ENCODE data around the gene TEKT5.

DNA sequence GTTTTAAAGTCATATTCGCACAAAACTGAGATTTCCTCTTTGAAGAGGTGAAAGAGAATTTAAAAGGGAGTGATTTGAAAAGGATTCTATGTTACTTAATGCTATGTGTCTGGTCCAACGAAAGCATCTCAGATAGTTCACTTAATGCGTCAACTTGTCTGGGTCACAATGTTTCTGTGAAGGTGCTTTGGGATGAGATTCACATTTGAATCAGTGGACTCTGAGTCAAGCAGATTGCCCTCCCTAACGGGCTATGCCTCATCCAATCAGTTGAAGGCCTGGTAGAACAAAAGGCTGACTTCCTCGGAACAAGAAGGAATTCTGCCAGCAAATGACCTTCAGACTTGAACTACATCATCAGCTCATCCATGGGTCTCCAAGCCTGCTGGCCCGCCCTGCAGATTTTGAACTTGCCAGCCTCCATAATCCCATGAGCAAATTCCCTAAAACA, 15.3 kb downstream of the EMP2 start:
- PRO-cap, 2 experiments = no peak in any of the 2 experiments

- PRO-cap, 2 experiments = no peak in any of the 2 experiments
These were observed 46.9 kb downstream of the TEKT5 start for GRCh38 chr16:10647762-10648222.

GRCh38 chr16:10694654-10695138, at the start of gene TEKT5:
TSS of gene TEKT5 (minus strand) at chr16:10694930.
- PRO-cap, 2 experiments = no peak in any of the 2 experiments

- PRO-cap, 2 experiments = no peak in any of the 2 experiments
These were observed 11.2 kb downstream of the DEXI start for GRCh38 chr16:10931026-10931484.

- PRO-cap, 2 experiments = no peak in any of the 2 experiments
These were observed 124.3 kb downstream of the SOCS1 start for GRCh38 chr16:11131750-11132079.

DNA sequence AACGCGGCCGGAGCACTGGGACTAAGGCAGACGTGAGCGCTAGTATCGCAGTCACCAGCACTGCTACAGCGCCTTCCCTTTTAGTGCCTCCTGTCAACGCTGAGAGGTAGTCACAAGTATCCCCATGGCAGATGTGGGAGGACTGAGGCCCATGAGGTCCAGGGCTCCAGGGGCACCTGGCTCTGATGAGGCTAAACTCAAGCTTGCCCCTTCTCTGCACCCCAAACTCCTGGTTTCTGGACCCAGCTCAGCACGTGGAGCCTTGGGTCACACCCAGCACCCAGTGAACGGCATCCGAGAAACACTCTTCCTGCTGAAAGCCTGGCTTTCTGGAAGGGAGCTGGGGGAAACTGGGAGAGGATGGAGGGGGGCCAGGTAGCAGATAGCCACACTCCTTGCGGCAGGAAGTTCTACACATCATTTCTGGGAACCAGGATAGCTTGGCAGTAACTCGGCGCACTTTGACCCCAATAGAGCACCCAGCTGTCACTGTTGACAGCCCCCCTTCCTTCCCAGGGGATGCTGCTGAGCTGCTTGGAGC, 50.5 kb downstream of the SOCS1 start:
- PRO-cap, 2 experiments = peak in 1 of 2 experiments; most common minus-strand start position 238 of the sequence (in 1)

GRCh38 chr16:11238666-11239319, 17.2 kb downstream of the SOCS1 start:
- PRO-cap, 2 experiments = no peak in any of the 2 experiments

- PRO-cap, 2 experiments = no peak in any of the 2 experiments
These were observed 6.8 kb downstream of the SOCS1 start for GRCh38 chr16:11249127-11249732.

- PRO-cap, 2 experiments = no peak in any of the 2 experiments
These were observed 1.6 kb downstream of the SOCS1 start for GRCh38 chr16:11254063-11255195.

- PRO-cap, 2 experiments = no peak in any of the 2 experiments
These were observed 805 bp downstream of the SOCS1 start for GRCh38 chr16:11255196-11255601.

DNA sequence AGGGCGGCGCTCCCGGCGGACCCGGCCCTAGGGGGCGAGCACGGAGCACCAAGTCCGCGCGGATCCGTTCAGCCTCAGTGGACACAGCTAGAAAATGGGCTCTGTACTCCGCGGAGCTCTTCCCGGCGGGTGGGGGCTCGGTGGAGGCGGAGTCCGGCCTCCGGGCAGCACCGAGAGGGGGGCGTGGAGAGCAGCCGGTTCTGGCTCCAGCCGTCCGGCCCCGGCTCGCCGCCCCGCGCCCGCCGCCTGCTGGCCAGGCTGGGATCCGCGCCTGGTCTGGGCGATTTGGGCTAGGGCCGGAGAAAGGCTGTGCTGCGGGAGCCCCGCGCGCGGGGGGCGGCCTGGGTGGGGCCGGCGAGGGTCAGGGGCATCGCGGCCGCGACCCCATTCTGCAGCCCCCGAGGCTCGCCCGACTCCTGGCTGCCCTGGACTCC, 385 bp downstream of the SOCS1 start:
- PRO-cap, 2 experiments = peak in 1 of 2 experiments; most common plus-strand start position 283 of the sequence (in 1); most common minus-strand start position 79 of the sequence (in 1)

DNA sequence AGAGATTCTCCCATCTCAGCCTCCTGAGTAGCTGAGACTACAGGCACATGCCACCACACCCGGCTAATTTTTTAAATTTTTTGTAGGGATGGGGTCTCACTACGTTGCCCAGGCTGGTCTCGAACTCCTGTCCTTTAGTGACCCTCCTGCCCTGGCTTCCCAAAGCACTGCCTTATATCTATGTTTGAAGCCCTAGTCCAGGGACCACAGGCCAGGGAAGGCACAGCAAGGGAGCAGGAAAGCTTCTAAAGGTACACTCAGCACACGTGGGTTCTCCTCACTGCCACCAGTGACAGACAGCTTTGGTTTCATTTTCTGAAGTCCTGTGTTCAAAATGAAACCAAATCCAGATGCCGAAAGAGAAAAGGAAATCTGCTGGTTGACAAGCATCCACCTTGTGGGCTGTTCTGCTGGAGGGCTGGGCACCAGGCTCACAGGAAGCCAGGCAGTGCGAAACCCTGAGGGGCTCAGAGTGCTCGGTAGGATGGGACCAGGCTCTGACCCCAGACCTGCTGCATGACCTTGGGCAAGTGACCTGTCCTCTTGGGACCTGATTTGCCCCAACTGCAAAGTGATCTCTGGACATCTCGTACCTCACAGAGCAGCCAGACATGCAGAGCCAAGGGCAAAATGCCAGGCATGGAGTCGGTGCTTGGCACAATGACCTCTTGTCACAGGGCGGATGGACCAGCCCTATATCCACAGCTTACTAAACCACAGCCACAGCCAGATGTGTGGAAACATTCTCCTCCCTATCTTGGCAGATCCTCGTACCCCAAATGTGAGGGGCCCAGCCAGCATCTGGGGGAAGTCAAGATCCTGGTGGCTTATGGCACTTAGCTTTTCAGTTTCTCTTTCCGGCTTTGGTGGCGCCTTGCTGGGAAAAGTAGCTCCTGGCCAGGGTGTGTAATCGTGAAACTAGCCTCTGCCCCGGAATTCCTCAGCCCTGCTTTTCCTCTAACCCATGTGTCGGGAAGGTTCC, 2.8 kb upstream of the SOCS1 start:
- PRO-cap, 2 experiments = no peak in any of the 2 experiments

DNA sequence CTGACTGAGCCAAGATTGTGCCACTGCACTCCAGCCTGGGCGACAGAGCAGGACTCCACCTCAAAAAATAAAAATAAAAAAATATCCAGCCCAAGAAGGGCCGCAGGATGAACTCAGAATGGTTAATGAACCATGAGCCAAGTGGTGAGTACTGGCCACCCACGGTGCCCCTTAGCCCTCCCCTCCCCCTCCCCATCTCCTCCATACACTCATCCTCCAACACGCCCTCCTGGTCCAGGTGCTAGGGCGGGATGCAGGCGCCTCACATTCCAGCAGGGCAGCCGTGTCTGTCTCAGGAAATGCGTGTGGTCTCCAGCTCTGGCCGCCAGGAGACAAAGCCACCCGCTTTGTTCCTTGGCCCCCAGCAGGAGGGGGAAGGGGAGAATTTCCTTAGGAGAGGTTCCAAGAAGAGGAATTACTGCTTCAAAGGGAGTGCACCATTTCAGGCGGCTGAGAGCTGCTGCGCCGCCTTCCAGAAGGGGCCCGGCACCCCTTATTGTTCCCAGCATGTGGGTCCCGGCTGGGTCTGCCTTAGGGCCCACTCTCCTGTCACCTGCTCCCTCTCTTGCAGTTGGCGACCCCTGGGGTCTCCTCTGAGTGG, 29.8 kb upstream of the RMI2 start:
- PRO-cap, 2 experiments = no peak in any of the 2 experiments

- PRO-cap, 2 experiments = peak in 1 of 2 experiments; most common plus-strand start chr16:11349964 (in 1); most common minus-strand start chr16:11349806 (in 1)
These were observed 4.5 kb downstream of the RMI2 start for GRCh38 chr16:11349661-11350231.

- PRO-cap, 2 experiments = no peak in any of the 2 experiments
These were observed 51.0 kb downstream of the RMI2 start for GRCh38 chr16:11396218-11396662.

- PRO-cap, 2 experiments = no peak in any of the 2 experiments
These were observed 33.1 kb downstream of the ENSG00000188897 start for GRCh38 chr16:11493919-11494341.

- PRO-cap, 2 experiments = peak in 1 of 2 experiments; most common plus-strand start chr16:11584259 (in 1)
These were observed 2.8 kb downstream of the LITAF start for GRCh38 chr16:11583819-11584439.

DNA sequence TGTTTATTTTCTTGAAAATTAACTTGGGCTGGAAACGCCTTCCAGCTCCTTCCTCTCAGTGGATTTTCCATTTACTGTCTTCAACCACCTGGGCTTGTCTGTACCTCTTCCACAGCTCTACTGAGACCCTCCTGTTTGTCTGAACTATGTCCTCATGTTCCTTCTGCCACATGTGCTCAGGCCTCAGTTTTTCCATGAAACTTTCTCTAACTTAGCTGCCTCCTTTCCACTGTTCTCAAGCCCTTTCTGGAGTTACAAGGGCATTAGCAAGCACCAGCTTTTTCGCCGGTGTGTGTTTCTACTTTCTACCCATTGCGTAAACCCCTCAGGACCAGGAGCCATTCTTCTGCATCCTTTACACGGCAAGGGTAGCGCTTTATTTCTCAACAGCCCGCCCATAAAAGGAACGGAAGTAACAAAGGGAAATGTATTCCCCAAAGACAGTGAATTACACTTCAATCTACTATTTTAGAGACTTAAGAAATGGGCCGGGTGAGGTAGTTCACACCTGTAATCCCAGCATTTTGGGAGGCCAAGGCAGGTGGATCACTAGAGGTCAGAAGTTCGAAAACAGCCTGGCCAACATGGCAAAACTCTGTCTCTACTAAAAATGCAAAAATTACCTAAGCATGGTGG, 2.2 kb downstream of the LITAF start:
- PRO-cap, 2 experiments = no peak in any of the 2 experiments

- PRO-cap, 2 experiments = no peak in any of the 2 experiments
These were observed 10.4 kb downstream of the SNN start for GRCh38 chr16:11678431-11679293.

DNA sequence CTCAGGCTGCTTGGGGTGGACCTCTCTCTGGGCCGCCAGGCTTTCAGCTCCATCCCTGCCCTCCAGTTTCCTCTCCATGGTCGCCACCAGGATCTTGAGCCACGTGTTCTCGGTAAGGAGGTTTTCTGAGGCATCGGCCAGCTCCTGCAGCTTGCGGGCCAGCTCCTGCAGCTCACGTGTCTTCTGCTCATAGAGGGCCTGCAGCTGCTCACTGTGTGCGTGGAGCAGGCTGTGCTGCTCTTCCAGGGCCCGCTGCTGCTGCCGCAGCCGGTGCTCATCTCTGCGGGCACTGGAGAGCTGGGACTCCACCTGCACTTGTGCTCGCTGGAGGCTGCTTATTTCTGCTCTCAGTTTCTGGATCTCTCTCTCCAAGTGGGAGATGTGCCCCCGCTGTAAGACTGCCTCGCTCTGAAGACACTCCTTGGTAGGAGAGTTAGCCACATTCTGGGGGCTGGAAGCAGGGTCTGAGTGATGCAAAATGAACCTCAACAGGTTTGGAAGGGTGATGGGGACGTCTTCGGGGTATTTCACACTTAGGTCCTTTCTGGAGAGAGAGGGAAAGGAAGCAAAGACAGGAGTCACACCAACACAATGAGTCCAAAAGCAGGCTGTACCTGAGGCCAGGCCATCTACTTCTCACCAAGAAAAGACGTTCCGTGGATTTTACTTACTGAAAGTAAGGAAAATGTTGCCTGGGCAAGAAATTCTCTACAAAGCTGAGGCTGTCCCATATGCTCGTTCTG, 11.2 kb downstream of the SNN start:
- PRO-cap, 2 experiments = no peak in any of the 2 experiments

Measured in Metastatic Liver Carcinoma in the Lung (tissue), 2 donors.